Mesenchymal stem cell of the bone marrow (primary cell): ENCODE measurements around the genes GDPGP1 and IQGAP1.

DNA sequence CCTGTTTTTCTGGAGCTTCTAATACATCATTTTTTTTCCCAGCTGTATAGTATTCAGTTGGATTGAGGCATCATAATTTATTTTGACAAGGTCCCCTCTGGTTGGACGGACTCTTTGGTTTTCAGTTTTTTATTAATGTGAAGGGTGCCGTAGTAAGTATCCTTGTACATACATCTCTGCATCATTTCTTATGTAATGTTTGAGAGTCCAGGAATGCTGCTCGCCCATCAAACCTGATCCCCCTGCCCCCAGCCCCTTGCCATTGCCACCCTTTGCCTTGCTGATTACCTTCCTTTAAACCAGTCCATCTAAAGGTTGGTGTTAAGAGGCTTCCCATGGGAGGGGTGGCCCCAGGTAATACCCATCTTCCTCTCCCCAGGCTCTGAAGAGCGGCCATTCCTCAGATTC is 15.9 kb downstream of the SEMA4B start:
- CAGE, long polyA plus RNA, result no peak

- CAGE, long polyA plus RNA, result no peak
Observed at GRCh38 chr15:90234173-90234448, at the start of gene GDPGP1. Gene GDPGP1 (plus strand): TSS chr15:90234209.

DNA sequence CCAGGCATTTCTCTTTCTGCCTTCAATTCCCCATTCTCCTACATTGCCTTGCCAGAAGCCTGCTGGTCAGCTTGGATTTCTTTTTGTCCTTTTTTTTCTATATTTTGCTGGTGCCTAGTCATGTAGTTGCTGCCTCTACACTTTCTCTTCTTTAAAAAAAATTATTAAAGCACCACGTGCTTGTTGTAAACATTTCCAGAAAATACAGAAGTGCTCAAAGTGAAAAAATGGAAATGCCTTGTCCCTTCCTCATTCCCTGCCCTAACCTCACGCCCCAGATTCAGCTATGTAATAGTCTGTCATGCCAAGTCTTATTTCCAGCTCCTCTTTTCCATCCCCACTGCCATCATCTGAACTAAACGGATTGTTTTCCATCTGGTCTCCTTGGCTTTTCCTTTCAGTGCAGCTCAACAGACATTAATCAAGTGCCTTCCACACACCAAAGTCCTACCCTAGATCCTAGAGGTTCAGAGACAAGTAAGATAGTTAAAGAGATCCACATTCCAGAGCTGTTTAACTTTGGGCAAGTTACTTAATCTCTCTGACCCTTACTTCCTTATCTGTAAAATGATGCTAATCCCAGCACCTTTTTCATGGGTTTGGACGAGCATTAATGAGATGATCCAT is 15.5 kb downstream of the ZNF774 start:
- CAGE, long polyA plus RNA, result no peak

DNA sequence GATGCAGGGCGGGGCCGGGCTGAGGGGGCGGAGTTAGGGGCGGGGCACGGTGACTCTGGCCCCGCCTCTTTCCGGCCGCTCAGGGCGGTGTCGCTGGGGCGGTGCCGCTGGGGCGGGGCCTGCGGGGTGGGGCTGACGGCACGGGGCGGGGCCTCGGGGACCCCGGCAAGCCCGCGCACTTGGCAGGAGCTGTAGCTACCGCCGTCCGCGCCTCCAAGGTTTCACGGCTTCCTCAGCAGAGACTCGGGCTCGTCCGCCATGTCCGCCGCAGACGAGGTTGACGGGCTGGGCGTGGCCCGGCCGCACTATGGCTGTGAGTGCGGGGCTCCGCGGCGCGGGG is at the start of gene IQGAP1:
TSS of gene IQGAP1 (plus strand) at position 159 of the 340 bp plus-strand sequence.
- CAGE, long polyA plus RNA, result no peak

DNA sequence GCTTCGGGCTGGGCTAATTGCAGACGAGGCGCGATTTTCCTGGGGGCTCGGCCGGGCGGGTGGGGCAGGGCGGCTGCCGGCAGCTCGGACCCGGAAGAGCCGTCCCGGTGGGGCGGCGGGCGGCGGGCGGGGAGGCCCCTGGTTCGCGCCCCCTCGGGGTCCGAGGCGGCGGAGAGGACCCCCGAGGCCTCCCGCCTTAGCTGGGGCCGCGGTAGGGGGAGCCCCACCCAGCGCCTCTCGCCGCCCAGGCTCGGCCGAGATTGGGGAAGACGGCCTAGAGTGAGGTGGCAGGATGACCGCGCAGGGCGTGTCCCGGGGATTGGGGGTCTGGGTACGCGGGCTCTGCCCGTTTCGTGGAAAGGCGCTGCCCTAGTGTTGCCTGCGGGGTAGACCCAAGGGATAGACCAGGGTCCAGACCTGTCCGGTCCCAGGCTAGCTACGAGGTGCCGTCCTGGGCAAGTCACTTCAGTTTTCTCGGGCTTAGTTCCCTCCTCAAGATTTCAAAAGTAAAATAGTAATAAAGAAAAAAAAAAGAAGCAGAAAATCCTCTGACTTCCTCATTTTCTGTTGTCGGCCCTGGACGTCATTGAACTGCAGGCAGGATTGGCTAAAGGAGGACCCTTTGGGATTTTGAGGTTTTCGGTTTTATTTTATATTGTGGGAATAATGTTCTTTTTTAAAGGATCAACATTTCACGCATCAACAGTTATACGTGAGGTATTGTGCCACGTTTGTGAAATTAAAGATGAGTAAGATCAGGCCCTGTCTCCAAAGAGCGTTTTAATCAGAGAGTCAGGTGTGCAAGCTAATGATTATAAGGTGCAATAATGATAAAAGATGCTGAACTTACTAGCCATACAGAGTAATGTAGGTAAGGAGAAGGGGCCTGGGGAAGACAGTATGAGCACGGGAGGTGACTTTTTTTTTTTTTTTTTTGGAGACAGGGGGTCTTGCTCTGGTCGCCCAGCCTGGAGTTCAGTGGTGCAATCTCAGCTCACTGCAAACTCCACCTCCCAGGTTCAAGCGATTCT is 697 bp downstream of the IQGAP1 start:
- CAGE, long polyA plus RNA, result no peak

DNA sequence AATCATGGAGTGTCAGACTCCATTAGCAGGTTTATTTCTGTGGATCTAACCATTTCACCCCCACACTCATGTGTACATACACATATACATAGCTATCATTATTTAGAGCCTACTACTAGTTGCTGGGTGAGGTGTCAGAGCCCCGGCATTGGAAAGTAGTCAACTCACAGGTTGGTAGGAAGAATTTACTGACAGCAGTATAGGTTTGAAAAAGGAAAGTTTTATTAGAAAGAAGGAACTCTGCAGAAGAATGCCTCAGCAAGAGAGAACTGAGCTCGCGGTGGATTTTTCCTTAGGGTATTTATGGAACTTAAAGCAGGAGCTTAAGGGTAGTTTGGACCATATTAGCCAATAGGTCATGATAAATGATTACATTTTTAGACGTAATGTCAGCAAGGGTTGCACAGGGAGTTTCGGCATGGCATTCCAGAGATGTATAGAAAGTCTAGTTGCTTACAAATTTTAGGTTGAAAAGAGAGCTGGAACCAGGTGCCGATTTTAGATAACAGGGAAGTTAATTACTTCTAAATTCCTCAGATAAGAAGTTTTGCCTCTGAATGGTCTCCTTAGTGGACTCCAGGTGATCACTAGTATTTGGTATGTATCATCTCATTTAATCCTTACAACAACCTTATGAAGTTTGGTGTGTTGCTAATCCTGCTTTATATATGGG is 25.3 kb downstream of the IQGAP1 start:
- CAGE, long polyA plus RNA, result no peak

GRCh38 chr15:90425951-90426371 is 37.9 kb downstream of the IQGAP1 start:
- CAGE, long polyA plus RNA, result no peak

DNA sequence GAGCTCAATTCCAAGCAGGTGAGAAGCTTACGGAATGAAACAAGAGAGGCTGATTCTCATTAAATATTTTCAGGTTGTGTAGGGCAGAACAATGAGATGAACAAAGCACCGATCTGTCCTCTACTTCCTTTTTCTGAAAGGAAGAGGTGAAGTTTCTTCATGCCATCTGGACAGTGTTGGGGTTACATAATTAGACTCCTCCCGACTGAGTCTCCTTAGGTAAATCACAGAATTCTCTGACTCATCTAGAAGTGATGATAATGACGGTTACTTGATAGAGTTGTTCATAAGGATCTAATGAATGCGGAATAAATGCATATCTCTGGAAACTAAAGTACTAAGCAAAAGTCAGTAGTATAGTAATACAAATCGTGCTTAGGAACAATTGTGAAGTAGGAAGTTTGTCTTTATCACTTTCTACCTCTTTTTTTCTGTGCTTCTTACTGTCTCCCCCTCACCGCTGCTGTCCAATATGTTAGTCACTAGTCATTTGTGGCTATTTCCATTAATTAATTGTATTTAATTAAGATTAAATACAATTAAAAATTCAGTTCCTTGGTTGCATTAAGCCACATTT is 21.3 kb downstream of the CRTC3 start:
- CAGE, long polyA plus RNA, result no peak

- CAGE, long polyA plus RNA, result no peak
Observed at GRCh38 chr15:90553094-90553370, 23.3 kb downstream of the CRTC3 start.

- CAGE, long polyA plus RNA, result no peak
Observed at GRCh38 chr15:90558116-90558576, 28.4 kb downstream of the CRTC3 start.

DNA sequence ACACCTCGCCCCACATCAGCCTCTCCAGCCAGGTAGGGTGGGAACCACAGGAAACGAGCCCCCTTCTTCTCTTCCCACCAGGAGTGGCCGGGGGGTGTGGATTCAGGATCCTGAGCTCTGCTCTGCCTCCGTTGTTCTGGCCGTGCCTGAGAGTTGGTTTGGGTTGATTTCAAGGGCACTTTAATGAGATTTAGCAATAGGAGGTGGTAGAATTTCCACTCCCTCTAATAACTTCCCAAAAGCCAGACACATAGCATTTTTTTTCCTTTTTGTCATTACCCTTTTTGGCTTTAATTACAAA is 56.2 kb upstream of the BLM start:
- CAGE, long polyA plus RNA, result no peak

GRCh38 chr15:90716352-90716675 is 832 bp upstream of the BLM start:
- CAGE, long polyA plus RNA, result no peak

- CAGE, long polyA plus RNA, result no peak
Observed at GRCh38 chr15:90823713-90823912, 44.8 kb upstream of the FURIN start.

DNA sequence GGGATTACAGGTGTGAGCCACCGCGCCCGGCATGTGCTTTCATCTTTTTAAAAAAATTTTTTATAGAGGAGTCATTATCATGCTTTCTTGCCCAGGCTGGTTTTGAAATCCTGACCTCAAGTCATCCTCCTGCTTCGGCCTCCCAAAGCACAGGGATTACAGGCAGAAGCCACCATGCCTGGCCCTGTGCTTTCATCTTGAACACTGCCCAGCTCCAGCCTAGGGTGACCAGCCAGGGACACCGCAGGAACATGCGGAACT is 8.0 kb upstream of the FURIN start:
- CAGE, long polyA plus RNA, result no peak

DNA sequence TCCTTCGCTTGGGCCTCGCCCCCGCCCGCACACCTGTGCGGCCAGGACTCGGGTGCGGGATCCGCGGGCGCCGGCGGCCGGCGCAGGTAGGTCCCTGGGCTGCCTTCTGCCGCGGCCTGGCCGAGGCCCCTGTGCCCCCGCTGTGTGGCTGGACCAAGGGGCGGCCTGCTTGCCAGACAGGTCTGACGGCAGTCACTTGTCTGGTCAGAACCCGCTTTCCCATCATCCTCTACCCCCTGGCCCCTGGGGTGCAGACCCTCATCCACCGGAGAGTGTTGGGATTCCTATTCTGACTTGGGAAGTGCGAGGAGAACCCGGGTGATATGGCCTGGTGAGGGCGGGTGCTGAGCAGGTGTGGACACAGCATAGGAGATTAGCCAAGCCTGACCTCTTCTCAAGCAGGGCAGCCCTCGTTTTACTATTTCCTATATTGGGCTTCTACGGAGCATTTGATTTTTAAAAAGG is 3.8 kb downstream of the FURIN start:
- CAGE, long polyA plus RNA, result no peak

- CAGE, long polyA plus RNA, result no peak
Observed at GRCh38 chr15:90914276-90914762, 11.2 kb downstream of the MAN2A2 start.

GRCh38 chr15:90918580-90919208 is 13.7 kb downstream of the HDDC3 start:
- CAGE, long polyA plus RNA, result no peak

- CAGE, long polyA plus RNA, result no peak
Observed at GRCh38 chr15:90957075-90957839, 2.6 kb downstream of the RCCD1 start.

DNA sequence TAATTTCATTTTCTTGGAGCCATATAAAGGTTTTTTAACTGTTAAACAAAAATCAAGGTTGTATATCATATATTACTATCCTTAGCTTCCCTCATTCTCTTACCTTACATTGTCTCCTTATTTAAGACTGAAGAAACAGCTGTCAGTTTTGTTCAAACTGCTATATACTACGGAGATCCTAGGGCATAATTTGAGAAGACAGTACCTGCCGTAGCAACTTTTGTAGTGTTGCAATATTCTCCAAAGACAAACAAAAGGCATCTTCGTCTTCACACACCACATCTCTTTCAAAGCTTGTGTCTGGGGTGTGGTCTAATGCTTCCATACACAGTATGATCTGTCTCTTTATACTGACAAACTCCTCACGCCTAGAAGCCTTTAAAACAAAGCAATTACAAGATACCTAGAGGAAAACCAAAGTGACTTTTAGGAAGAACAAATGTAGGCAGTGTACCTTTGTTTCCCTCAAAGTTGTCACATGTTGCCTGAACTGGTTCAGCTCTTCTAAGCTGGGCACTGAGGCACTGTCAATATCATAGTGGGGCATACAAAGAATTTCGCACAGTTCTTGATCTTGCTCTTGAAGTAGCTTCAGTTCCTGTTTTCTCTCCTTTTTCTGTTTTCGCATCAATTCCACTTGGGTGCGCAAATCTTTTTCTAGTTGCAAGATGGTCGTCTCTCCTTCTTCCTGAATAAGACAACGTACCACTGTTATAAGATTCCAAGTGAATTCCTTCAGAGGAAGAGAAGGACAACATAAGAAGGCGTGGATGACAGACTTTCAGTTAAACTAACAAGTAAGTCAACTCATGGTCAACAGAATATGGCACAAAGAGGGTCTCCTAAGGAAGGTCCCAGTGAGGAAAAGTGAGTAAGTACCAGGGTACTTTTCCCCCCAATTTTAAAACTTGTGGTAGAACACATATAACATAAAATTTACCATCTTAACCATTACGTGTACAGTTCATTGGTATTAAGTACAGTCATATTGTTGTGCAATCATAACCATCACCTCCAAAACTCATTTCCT is 12.7 kb downstream of the PRC1 start:
- CAGE, long polyA plus RNA, result no peak

- CAGE, long polyA plus RNA, result no peak
Observed at GRCh38 chr15:91857168-91858282, 4.0 kb downstream of the SLCO3A1 start.